Vermiform appendix (tissue), 1 donor: ENCODE measurements around a stretch of chr13.

GRCh38 chr13:44103609-44104330 lies 57.3 kb downstream of the SMIM2 start:
- PRO-cap = no peak

DNA sequence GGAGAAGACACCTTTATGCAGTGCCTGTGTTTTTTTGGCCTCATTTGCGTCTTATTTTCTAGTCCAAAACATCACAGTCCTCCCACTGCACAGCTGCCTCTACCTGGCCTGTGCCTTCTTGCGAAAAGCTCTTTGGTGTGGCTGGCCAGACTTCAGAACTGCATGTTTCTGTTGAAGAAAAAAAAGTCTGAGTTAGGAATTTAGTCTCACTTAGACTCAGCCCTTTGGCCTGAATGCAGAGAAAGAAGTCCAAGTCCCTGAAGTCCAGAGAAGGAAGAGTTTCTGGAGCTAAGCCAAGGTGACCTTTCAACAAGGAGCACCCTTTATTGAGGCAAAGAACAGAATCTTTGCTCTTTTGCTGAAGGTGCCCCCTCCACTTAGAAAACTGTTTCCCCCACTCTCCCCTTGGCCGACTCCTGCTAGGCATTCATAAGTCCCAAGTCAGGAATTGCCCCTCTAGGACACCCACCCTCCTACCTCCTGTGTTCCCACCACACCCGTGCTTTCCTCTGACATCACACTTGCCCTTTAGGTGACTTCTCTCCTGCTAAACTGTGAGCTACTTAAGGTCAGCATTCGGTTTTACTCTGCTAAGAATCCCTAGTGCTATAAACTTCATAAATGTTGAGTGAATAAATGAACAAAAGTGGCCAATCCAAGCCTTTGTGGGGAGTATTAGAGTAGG lies 54.6 kb downstream of the SMIM2 start:
- PRO-cap = no peak

DNA sequence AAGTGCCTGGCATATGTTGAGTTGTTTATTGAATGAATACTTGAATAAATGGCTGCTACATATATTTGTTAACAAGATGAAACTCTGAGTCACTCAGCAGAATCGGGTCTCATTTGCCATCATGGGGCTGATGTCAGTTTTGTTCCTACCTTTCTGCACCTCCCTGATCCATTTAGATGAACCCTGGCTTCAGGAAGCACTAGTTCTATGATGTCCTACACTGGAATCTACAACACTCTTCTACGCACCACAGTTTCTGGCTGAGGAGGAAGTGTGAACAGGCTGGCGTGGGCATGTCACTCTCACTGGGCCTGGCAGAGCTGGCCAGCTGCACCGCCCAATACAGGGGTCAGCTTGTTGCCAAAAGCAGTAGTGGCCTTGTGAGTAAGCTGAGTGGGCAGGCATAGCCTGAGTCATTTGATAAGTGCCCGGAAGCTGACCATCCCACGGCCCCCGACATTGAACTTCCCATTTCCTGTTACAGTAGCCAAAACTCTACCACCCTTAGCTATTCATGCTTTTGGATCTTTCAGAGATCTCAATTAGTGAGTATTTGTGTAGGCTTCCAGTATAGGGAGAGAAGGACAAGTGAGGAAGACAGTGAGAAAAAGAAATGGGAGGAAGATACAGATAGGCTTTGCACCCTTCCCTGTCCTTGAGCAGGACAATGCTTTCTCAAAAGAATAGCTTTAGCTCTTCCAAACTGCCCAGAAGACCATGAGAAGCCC lies 28.4 kb downstream of the SMIM2 start:
- PRO-cap = no peak

GRCh38 chr13:44270867-44271586 lies 102.6 kb upstream of the SERP2 start:
- PRO-cap = no peak

DNA sequence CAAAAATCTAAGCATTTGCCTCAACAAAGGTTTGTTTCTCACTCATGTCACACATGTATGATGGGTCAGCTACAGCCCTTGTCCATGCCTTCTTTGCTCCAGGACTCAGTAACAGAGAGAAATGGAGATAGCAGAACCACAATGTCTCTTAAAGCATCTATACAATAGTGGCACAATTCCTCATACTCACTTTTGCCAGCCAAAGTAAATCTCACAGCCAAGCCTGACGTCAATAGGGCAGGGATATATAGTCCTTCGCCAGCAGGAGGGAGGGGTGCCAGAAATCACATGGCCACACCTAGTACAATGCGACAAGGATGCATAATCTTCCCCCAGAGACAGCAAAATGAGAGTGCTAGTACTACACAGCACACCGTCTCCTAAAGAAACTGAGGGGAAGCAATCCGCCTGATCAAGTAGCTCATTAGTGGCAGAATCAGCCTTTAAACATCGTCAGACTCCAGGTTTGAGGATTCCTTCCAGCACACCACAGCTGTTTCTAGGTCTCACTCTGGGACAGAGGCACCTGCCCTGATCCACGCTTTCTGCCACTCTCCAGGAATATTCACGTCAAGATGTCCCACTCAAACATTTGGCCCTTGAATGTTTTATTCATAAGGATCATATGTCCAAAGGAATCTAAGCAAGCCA lies 63.8 kb upstream of the SERP2 start:
- PRO-cap = bidirectional peak, plus-strand start at position 335 of the sequence, minus-strand start at position 150 of the sequence

DNA sequence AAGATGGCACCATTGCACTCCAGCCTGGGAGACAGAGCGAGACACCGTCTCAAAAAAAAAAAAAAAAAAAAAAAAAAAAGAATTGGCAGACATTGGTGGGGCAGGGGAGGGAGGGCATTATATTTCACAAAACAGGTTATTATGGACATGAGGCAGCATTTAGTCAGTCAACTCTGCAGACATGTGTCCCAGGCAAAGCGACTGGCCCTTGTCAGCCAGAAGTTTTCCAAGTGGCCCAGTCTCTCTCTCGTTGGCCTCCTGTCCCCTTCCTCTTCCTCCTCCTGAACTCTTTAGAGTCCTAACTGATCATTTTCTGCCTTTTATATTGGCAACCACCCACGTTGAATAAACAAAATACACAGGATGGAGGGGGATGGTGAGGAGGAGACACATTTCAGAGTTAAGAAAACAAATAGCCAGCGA lies 11.5 kb upstream of the SERP2 start:
- PRO-cap = no peak

- PRO-cap = no peak
Measured at GRCh38 chr13:44404007-44404921, 30.6 kb downstream of the SERP2 start.

GRCh38 chr13:44406112-44406555 lies 32.5 kb downstream of the SERP2 start:
- PRO-cap = no peak

GRCh38 chr13:44436276-44437609 lies 63.1 kb downstream of the SERP2 start:
- PRO-cap = bidirectional peak, plus-strand start at chr13:44437054, minus-strand start at chr13:44436854; bidirectional peak, plus-strand start at chr13:44437326, minus-strand start at chr13:44437262

GRCh38 chr13:44516767-44517427 lies 59.2 kb downstream of the TSC22D1 start:
- PRO-cap = no peak

GRCh38 chr13:44573639-44574779 lies 2.1 kb downstream of the TSC22D1 start:
- PRO-cap = no peak

DNA sequence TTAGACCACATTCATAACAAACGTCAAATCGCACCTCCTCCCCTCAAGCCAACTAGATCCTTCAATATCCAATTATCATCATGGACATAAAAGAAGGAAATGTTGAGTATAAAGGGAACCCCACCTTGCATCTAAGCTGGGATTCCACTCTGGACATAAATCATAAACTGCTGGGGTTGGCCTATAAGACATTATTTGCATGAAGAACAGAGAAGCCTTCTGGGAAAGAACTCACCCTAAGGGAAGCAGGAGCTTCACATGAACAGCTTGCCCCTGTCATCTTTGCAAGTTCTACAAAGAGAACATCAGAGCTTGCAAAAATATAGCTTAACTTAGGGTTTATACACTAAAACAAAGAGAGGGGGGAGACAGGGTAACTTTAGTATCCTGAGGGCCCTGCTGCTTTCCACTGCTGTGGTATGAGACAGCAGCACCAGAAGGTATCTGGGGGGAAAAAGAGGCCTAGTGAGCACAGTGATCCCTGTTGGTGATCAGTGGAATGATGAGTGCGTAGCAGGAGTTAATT lies 116.0 kb upstream of the TSC22D1 start:
- PRO-cap = no peak

- PRO-cap = no peak
Measured at GRCh38 chr13:44758524-44759594, 182.7 kb upstream of the TSC22D1 start.

- PRO-cap = no peak
Measured at GRCh38 chr13:44918878-44919203, 70.4 kb downstream of the NUFIP1 start.

GRCh38 chr13:44932619-44933361 lies 56.5 kb downstream of the NUFIP1 start:
- PRO-cap = no peak

- PRO-cap = no peak
Measured at GRCh38 chr13:44969867-44970253, 19.4 kb downstream of the NUFIP1 start.

- PRO-cap = bidirectional peak, plus-strand start at chr13:45120000, minus-strand start at chr13:45119796
Measured at GRCh38 chr13:45119605-45120097, 659 bp upstream of the GTF2F2 start.

DNA sequence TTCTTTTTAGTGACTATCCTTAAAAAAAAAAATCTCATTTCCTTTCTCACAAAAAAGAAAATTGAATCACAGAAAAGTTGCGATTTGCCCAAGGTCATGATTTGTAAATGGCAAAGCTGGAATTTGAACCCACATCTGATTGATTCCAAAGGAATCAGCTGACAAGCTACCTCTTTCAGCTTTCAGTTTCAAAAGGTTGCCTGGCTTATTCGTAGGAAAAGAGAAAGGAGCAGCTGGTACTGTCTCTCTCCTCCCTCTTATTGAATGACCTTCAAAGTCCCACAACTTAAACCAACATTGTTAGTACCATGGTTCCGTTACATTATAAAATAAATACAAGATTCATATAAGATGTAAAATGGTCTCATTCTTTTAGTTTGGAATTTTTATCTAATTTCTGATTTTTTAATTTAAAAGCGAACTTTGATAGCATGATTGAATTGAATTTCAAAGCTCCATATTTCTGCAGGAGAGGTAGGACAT lies 18.3 kb upstream of the KCTD4 start:
- PRO-cap = no peak

DNA sequence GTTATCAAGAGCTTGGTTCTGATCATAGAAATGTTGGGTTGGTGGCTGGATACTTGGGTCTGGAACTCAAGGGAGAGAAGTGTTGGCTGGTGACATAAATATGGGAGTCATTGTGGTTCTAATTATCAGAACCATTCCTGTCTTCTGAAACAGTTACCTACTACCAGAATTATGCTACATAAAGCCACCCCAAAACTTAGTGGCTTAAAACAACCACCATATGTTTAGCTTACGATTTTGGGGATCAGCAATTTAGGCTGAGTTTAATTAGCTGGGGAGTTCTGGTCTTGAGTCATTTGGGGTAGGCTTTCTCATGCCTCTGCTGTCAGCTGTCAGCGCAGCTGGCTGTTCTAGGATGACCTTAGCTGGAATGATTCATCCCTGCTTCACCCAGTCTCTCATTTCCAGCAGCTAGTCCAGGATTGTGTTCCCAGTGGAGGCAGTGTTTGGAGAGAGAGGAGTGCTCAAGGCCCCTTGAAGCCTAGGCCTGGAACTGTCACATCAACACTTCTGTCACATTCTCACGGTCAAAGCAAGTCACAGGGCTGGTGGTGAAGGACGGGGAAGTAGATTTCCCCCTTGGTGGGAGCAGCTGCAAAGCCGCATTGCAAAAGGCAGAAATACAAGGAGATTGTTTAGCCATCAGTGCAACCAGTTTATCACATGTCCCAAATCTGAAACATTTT lies 15.3 kb downstream of the TPT1 start:
- PRO-cap = no peak

- PRO-cap = no peak
Measured at GRCh38 chr13:45383369-45384264, 34.6 kb downstream of the SLC25A30 start.